Neural cell (in vitro differentiated cells): ENCODE results near the genes PCCB and NME9.

GRCh38 chr3:134506829-134507510, 21.1 kb downstream of the CEP63 start:
- RAMPAGE, long total RNA: no peak

- RAMPAGE, long total RNA: no peak
Measured at GRCh38 chr3:134597440-134598163, 53.2 kb downstream of the KY start.

- RAMPAGE, long total RNA: no peak
Measured at GRCh38 chr3:134695297-134695724, 44.5 kb upstream of the KY start.

GRCh38 chr3:134797177-134797593, 2.1 kb downstream of the EPHB1 start:
- RAMPAGE, long total RNA: no peak

DNA sequence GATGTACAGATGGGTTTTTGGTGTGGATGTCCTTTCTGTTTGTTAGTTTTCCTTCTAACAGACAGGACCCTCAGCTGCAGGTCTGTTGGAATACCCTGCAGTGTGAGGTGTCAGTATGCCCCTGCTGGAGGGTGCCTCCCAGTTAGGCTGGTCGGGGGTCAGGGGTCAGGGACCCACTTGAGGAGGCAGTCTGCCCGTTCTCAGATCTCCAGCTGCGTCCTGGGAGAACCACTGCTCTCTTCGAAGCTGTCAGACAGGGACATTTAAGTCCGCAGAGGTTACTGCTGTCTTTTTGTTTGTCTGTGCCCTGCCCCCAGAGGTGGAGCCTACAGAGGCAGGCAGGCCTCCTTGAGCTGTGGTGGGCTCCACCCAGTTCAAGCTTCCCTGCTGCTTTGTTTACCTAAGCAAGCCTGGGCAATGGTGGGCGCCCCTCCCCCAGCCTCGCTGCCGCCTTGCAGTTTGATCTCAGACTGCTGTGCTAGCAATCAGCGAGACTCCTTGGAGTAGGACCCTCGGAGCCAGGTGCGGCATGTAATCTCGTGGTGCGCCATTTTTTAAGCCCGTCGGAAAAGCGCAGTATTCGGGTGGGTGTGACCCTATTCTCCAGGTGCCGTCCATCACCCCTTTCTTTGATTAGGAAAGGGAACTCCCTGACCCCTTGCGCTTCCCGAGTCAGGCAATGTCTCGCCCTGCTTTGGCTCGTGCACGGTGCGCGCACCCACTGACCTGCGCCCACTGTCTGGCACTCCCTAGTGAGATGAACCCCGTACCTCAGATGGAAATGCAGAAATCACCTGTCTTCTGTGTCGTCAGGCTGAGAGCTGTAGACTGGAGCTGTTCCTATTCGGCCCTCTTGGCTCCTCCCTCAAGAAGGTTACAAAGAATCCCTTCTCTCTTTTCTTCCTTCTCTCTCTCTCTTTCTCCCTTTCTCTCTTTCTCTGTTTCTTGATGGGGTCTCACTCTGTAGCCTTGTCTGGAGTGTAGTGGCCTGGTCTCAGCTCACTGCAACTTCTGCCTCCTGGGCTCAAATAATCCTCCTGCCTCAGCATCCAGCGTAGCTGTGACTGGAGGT, 235.7 kb downstream of the EPHB1 start:
- RAMPAGE, long total RNA: no peak

- RAMPAGE, long total RNA: no peak
Measured at GRCh38 chr3:135503553-135504220, 461.8 kb upstream of the PPP2R3A start.

- RAMPAGE, long total RNA: no peak
Measured at GRCh38 chr3:136045247-136045846, 79.8 kb downstream of the PPP2R3A start.

GRCh38 chr3:136250140-136250835, at the start of gene PCCB:
Gene PCCB (plus strand): TSS chr3:136250340.
- RAMPAGE, long total RNA: start-site peak on the plus strand at chr3:136250336-136250372, 533 and 197 reads in 2 replicates

GRCh38 chr3:136255465-136256033, 5.4 kb downstream of the PCCB start:
- RAMPAGE, long total RNA: no peak

DNA sequence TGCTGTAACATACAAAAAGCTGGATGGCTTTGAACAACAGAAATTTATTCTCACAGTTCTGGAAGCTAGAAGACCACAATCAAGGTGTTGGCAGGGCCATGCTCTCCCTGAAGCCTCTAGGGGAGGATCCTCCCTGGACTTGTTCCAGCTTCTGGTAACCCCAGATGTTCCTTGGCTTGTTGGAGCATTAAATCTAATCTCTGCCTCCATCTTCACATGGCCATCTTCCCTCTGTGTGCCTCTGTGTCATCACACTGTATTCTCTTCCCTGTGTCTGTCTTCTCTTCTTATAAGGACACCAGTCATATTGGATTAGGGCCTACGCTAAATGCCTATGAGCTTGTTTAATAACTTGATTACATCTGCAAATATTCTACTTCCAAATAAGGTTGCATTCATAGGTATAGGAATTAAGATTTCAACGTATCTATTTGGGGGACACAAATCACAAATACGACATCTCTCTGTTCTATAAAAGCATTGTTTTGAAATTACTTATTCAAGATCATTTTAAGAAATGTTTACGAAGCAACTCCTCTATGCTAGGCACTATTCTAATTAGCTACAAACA, 109.4 kb downstream of the STAG1 start:
- RAMPAGE, long total RNA: no peak

DNA sequence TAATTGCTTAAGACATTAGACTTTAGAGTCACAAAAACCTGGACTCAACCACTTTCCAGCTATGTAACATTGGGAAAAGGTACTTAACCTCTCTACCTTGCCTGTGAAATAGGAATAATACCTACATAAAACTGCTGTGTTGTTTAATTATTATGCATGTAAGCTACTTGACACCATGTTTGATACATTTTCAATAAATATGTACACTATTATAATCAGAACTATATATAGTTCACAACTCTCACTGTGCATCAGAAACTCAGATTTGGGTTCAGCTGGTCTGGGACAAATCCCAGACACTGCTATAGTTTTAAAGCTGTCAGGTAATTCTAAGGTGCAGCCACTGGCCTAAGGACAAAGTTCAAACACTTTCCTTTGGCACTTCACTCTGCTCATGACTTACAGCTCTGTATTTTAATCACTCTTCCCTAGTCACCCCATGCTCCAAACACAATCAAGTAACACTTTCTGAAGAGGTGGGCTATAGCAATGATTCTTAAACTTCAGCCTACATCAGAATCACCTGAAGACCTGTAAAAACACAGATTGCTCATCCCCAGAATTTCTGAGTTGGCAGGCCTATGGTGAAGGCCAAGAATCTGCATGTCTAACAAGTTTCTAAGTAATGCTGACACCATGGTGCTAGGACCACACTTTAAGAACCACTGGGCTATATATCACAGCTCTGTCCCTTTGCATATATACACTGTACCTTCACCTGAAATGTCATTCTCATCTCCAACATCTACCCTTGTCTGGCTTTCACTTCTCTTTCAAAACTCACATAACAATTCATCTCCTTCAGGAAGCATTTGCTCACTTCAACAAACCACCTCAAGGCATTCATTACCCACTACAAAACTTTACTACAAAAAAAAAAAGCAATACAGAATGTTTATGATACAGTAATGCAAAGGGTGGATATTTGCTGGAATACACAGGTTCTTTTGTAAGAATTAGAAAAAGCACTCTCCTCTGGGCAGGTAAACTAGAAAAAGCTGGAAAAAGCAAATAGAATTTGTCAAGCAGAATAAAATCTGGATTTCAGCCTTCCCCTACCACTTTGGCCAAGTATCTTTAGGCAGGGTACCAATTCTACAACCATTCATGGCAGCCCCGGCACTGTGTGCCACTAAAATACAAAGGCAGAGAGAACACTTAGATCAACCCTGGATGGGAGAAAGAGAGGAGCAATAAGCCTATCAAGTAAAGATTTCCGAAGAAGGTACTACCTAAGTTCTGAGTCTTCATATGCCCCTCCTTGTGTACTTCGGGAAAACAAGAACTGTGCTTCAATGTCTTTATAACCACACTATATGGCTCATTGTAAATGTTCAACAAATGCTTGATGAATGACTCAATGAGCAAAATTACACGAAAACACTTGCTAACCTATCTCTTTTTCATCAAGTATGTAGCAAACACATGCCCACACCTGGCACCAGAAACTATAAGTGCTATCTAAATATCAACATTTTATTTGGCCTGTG, 21.3 kb downstream of the STAG1 start:
- RAMPAGE, long total RNA: no peak

DNA sequence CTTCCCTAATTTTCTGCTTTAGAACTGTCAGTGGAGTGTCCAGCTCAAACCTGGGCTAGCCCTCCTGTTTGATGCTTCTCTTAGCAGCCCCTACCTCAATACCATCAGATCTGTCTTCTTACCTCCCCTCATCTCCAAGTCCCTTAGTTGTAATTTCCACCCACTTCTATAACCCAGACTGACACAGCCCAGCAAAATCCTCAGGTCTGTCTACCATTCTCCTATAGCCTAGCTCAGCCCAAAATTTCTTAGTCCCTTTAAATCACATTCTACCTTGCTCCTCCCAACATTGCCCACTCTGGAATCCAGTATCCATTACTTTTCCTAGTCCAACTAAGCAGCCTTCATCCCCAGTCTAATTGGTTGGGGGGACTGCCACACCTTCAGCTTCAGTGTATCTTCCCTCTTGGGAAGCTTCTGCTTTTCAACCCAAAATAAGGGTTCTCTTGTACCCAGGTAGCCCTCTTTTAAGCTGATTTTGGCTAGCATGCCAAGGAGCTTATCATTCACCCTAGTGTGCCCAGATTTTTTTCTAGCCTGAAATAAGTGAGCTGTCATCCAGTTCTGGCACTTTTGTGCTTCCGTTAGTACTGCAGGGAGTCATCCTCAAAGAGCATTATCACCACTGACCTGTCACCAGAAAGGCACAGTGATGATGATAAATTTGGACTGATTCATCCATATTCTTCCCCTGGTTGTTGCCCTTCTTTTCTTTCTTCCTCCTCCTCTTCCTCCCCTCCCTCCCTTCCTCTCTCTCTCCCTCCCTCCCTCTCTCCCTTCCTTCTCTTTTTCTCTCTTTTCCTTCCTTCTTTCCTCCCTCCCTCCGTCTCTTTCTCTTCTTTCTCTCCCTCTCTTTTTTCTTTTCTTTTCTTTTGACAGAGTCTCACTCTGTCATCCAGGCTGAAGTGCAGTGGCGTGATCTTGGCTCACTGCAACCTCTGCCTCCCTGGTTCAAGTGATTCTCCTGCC, 21.1 kb downstream of the SLC35G2 start:
- RAMPAGE, long total RNA: no peak

DNA sequence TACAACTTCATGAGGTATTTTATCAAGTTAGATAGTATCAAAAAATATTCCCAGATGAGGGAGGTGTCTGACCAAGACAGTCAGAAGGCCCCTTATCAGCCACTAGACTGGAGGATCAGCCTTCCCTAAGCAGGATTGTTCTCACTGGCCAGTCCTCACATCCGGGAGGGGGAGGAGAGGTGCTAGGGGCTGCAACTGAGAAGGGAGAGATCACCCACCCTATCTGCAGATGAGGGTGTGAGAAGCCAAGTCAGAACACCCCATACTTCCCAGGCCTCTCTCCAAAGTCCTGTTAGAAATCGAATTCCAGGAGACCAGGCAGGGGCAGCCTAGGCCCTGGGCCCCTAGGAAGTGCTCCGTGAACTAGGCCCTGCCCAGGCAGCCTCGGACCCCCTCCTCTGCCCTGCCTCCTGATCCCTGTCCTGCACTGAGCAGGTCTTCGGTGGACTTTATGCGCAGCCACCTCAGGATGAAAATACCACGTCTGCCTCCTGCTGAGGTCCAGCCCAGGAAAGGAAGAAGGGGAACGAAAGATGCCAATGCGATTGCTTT, 980 bp downstream of the DZIP1L start:
- RAMPAGE, long total RNA: no peak

GRCh38 chr3:138136872-138137357, 4.7 kb upstream of the A4GNT start:
- RAMPAGE, long total RNA: no peak

GRCh38 chr3:138329114-138330208, at the start of gene NME9:
Gene NME9 (minus strand): TSS chr3:138329851.
- RAMPAGE, long total RNA: no peak

GRCh38 chr3:138364704-138365123, 16.3 kb downstream of the MRAS start:
- RAMPAGE, long total RNA: no peak

GRCh38 chr3:138468970-138469484, 34.6 kb downstream of the ESYT3 start:
- RAMPAGE, long total RNA: no peak

GRCh38 chr3:138549069-138550077, 44.7 kb downstream of the CEP70 start:
- RAMPAGE, long total RNA: no peak

- RAMPAGE, long total RNA: no peak
Measured at GRCh38 chr3:138594616-138595510, 803 bp upstream of the CEP70 start.

- RAMPAGE, long total RNA: no peak
Measured at GRCh38 chr3:138725630-138726370, 108.9 kb downstream of the PIK3CB start.